Parietal lobe (tissue), 2 donors: ENCODE results near the genes ANKK1, ZBTB16 and CADM1.

GRCh38 chr11:113387484-113388207 is at the start of gene ANKK1:
ANKK1 (plus strand) TSS chr11:113387779.
- RAMPAGE, long total RNA = no peak

GRCh38 chr11:113399314-113399778 is 11.8 kb downstream of the ANKK1 start:
- RAMPAGE, long total RNA = no peak

DNA sequence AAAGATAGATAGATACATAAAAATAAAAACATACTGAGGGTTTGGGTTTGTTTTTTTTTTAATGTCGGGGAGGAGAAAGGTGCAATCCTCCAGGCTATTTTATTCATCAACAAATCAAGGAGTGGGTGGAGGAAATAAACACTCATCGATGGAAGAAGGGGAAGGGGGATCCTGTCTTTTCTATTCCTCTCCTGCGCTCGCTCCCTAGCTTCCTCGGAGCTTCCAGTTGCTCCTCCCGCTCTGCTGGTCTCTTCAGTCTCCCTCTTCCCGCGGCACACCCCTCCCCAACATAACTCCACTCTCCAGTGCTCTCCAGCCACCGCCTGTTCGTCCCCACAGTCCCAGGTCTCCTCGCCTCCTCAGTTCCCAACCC is 528 bp downstream of the ZW10 start:
- RAMPAGE, long total RNA = no peak

DNA sequence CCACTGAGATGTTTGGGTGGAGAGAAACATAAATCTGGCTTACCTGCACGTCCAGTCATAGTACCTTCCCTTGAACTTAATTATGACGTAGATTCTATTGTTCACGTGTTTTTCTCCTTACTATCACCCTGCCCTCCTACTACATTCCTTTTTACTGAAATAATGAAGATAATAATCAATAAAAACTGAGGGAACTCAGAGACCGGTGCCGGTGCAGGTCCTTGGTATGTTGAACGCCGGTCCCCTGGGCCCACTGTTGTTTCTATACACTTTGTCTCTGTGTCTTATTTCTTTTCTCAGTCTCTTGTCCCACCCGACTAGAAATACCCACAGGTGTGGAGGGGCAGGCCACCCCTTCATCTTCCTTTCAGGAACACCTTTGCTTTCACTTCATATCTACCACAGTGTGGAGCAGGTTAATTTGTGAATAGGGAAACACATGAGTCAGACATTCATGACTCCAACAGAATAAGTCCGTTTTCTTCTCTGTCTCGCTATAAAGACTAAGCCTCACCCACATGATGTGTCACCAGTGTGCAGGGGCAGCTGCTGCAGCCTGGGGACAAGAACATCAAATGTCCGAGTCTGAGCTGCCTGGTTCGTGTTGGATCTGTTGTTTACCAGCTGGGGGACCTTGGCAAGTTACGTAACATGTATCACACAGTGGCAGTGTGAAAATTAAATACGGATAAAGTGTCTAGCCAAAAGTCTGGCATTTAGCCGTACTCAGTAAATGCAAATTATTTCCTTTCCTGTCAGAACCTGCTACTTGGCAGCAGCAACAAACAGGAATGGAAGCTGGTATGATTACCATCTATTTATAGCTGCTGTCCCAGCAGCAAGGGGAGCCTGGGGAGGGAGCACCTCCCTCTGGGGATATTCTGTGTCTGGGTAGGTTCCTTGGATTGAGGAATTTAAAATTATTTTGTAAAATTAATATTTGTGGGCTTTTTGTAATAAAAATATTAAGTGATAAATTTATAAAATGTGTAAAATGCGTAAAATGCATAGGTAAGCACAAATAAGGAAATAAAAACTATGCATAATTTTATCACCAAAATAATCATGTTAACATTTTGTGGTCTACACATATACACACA is 1.5 kb upstream of the CLDN25 start:
- RAMPAGE, long total RNA = no peak

DNA sequence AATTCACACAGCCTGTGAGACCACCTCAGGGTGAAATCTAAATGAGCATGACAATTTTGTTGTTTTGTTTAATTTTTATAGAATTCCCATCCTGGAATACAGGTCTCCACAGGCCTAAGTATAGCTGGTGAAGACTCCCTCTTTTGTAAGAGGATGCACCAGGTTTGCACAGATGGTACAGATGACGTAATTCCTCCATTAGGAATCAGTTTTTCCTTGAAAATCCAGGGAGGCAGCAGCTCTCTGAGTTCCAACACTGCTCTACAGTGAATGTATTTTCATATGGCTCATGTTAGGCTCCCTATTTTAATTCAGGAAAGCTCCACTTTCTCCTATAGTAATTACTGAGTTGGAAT is 47.2 kb downstream of the USP28 start:
- RAMPAGE, long total RNA = no peak

DNA sequence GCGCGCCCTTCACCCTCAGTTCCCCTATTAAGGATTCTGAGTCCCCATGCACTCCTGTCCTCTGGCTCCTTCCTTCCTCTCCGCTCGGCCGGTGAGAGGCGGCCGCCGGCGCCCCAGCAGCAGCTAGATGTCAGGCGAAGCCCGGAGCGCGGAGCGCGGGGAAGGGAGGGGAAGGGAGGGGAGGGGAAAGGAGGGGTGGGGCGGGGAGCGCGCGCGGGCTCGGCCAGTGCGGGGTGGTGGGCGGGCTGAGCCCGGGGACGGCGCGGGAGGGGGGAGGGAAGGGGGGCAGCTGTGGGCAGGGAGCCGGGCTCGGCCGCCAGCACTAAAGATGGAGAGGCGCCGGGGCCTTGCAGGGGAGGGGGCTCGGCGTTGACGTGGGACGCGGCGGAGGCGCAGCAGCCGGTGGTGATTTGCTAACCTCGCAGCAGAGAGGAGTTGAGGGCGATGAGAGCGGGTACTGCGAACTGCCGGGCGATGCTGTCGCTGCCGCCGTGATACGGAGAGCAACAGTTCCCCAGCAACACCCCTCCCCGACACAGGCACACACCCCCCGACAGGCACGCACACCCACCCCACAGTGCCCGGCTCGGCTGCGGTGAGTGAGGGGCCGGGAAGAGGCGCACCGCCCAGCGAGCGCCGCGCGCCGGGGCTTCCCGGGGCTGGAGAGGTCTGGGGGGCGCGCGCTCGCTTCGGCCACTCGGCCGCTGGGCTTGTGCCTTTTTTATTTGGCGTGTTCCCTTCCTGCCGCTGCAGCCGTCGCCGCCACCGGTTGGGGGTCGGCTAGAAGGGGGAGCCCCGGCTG is at the start of gene ZBTB16:
Gene ZBTB16 (plus strand): TSS at position 424 of the 802 bp plus-strand sequence.
- RAMPAGE, long total RNA = no peak

DNA sequence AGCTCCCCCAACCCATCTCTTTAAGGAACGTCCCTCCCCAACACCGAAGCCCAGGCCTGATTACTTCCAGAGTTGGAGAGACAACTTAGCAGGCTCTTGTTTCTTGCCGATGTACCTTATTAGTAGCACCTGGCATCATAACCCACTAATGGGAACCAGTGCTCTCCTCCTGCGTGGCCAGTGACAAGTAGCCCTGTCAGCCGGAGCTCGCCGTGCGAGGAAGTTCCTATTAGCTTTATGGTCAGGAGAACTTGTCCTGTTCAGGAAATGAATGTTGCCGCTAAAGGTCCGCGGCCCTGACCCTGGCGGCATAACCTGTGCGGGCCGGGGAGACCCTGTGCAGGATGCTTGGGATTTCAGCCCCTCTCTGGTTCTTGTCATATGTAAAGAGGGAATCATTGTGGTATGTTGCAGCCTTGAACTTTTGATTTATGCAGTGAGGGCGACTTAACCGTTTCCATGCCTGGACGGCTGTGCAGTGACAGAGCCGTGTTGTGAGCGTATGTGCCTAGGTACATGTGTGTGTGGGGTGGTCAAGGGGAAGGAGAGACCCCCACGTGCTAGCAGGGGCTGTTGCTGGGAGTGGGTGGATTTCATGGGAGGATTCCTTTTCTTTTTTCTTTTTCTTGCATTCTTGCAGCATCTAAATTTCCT is 15.1 kb downstream of the ZBTB16 start:
- RAMPAGE, long total RNA = no peak

DNA sequence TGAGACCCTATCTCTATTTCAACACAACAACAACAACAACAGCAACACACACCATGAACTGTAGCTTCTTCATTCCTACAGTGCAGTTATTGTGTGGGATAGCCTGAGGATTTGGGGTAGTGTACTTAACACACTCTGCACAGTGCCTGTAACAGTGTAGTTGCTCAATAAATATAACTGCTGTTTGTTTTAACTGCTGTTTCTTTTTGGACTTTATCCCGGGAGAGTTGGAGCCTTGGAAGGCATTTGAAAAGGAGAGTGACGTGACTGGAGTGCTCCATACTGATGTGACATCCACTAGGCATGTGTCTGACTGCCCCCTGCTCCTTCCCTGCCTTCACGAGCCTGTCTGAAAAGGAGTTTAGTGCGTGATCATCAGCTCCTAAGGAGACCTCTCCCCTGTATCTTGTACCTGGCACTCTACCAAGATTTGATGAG is 22.8 kb downstream of the ZBTB16 start:
- RAMPAGE, long total RNA = no peak

- RAMPAGE, long total RNA = no peak
Observed at GRCh38 chr11:114099325-114100346, 40.1 kb downstream of the ZBTB16 start.

GRCh38 chr11:114170235-114170934 is 110.9 kb downstream of the ZBTB16 start:
- RAMPAGE, long total RNA = no peak

DNA sequence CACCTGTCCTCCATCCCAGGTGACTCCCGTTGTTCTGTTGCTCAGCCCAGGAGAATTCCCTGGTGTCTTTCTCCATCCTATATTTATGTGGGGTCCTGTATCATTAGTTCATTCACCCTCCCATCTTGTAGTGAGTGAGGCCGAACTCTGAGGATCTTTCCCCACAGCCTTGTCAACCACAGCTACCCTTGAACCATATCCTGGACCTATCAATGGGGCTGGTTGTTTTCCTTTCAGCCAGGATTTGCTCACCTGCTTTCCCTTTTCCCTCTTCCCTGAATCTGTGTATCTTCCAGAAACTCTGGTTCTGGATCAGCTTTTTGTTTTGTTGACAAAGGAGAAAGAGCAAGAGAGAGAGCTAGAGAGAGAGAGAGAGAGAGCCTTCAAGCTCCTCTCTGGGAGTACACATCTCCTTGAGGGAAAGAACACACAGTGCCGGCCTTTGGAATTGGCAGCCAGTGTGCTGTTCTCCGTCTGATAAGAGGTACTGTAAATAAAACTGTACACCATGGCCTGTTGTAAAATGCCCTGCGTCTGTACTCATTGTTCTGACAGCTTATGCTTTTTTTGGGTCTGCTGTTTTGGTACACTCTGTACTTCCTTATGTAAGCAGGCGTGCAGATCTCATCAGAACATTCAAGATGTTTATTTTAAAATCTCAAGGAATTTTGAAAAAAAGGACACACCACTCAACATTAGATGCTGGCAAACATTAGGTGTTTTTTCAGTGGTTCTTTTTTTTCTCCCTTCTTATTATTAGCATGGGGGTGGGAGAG is 117.1 kb upstream of the NNMT start:
- RAMPAGE, long total RNA = no peak

DNA sequence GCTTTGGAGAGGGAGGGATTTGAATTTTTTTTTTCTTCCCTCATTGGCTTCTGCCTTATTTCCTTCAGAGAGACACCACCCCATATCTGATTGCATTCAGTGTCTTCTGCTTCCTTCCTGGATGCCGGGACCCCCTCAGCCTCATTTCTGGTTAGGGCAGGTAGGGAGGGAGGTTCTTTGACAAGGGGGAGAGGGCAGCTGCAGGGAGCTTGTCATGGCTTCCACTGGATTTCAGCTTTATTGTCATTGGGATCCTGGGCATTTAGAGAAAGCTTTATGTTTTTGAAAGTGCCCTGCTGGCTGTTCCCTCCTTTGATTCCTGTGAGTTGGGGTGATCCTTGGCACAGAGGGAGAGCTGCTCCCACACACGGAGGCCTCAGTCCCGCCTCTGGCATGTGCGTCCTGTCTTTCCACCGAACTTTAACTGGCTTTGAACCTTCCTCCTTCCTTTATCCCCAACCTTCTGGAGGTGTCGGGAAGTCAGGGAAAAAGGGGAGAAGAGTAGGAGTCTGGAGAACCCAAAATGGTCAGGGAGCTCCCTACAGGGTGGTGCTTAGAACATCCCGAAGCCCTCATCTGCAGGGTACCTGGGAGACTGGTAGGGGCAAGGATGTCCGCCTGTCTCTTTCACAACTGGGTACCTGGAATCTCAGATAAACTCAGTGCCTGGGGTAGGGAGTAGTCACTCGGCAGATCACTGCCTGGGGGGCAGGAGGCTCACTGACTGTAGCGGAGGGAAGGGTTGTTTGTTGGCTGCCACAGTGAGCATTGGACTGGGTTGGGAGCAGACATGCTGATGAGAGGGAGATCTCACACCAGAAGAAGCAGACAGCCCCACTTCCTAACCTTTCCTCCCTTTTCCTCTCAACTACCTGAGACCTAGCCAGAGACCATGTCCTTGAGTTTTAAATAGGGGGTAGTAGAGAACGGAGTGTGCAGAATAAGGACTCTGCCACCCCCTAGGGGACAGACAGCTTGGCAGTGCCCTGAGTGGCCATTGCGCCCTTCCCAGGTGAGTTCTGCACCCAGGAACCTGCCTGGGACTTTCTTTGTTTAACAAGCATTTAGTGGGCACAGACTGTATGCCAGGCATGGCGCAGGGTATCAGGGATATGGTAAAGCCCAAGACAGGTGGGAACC is 116.1 kb upstream of the NNMT start:
- RAMPAGE, long total RNA = no peak

DNA sequence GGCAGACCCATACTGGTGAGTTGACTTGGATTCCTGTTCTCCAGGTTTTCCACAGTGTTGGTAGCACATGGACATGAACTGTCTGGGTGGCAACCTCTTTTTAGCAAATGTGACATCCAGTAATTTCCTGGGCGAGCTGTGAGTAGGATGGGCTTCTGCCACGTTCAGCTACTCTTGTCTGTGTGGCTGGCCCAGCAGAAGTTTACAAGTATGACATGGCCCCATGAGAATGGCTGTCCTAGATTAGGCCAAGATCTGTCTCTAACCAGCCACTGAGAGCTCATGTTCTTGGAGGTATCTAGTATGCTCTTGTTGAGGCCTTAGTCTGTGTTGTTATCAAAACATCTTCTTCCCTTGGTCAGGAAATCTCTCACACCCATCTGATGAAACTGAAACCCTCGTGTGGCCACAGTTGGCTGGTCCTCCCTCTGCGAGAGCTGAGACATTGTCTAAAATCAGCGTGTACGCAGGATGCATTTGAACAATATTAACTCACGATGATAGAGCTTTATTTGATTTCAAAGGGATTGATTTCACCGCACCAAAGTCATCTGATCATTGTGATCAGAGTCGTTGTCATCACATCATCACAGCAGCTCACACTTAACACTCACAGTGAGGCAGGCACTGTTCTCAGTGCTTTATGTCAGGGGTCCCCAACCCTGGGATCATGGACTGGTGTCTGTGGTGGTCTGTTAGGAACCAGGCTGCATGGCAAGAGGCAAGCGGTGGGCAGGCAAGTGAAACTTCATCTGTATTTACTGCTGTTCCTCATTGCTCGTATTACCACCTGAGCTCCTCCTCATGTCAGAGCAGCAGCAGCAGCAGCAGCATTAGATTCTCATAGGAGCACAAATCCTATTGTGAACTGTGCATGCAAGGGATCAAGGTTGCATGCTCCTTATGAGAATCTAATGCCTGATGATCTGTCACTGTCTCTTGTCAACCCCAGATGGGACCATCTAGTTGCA is 108.9 kb upstream of the NNMT start:
- RAMPAGE, long total RNA = no peak

DNA sequence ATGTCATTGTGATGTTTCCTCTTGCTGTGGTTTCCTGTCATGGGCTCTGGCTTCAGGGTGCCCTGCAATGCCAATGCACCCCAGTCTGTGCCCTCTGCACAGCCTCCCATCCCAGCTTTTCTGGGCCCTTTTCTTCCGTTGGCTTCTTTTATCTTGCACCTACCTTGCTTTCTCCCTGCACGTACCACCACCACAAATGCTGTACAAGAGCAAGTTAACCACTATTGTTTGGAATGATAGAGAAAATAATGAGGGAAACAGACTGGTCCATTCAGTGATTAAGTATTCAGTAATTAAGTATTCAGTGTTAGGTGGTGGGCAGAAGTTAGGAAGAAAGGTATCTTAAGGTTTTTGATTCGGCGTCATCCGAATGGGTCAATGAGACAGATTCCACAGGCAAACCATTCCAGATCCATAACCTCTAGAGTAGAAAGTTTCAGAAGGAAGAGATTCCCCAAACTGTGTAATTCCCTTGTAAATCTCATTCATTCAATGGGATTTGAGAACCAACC is 87.6 kb upstream of the NNMT start:
- RAMPAGE, long total RNA = no peak

- RAMPAGE, long total RNA = no peak
Observed at GRCh38 chr11:114223198-114223991, 72.8 kb upstream of the NNMT start.

DNA sequence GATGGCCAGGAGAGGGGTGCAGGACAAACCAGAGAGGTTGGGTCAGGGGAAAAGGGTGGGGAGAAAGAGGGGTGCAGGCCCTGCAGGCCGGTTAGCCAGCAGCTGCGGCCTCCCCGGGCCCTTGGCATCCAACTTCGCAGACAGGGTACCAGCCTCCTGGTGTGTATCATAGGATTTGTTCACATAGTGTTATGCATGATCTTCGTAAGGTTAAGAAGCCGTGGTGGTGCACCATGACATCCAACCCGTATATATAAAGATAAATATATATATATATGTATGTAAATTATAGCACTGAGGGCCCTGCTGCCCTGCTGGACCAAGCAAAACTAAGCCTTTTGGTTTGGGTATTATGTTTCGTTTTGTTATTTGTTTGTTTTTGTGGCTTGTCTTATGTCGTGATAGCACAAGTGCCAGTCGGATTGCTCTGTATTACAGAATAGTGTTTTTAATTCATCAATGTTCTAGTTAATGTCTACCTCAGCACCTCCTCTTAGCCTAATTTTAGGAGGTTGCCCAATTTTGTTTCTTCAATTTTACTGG is 41.3 kb upstream of the NNMT start:
- RAMPAGE, long total RNA = no peak

GRCh38 chr11:115185383-115186048 is 318.7 kb downstream of the CADM1 start:
- RAMPAGE, long total RNA = no peak

DNA sequence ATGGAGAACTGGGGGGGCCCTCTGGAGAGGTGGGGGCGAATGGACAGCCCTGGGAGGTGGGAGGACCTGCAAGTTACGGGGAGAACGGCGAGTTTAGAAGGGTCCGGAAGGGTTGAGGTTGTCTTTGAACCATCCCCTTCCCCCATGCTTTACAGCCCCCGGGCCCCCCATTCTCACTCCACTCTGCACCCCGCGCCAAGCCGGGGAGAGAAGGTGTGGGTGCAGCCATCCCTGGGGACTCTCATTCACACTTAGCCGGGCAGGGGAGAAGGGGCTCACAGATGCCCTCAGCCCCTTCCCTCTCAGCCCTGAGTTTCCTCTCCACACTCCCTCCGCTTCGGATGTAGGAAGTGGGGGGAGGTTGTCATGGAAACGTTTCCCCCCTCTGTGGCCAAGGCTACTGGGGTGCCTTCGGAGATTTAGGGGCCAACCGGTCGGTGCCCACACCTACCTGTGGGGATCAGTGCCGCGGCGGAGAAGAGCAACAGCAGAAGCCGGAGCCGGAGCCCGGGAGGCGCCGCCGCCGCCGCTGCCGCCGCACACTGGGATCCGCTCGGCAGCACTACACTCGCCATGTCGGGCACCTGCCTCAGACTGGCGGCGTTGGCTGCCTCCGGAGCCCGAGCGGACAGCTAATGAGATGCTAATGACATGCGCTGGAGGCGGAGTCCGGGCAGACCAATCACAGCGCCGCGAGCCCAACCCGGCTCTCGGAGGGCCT is at the start of gene CADM1:
Gene CADM1 (minus strand): TSS at position 596 of the 721 bp plus-strand sequence.
- RAMPAGE, long total RNA = start-site peak on the minus strand centred at position 592 of the sequence, 15 bp wide, 54 and 413 reads in 2 replicates

DNA sequence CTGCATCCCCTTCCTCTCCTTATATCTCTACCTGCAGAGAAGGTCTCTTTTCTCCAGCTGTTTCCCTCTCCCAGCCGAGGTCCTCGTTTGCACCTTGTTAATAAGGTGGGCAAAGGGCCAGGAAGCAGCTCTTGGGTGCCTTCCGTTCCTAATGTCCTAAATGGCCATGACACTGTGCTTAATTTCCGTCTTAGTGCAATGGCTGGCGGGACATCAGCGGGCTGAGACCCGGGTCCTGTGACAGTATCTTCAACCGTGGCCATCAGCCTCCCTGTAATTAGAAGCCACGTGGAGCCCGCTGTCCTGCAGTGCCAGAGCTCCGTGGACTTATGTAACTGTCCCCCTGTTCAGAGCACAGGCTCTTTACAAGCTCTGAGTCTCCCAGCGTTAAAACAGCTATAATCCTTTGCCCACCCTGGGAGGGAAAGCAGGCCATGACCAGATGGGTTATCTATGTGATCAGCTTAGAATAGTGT is 103.3 kb upstream of the CADM1 start:
- RAMPAGE, long total RNA = no peak

GRCh38 chr11:116834728-116835102 is 2.7 kb downstream of the APOA1 start:
- RAMPAGE, long total RNA = no peak